Gastrocnemius medialis (tissue), 3 donors: ENCODE results near the genes SUPT4H1 and PPM1E.

DNA sequence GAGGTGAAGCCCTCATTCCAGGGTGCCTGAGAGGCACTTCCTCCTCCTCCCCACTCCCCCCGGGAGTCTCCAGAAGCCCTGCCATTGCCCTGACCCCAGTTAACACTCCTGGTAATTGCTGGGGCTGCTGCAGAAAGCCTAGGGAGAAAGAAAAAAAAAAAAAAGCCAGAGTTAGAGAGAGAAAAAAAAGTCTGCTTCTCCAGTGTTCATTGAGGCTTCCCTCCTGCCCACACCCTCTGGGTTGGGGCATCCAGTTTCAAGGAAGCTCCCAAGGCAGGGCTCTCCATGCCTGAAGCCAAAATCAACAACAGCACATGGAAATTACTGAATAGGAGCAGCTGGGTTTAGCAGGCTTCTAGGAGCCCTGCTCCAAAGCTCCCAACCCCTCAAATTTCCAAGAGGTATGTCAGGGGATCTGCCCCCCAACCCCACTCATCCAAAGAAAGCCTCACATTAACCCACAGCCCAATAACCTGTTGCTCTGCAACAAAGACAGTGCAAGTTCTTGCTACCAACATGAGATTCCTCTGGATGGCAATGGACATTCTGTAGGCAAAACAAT, 27.9 kb downstream of the CUEDC1 start:
- PRO-cap, result no peak
- RAMPAGE, long total RNA, 3 experiments, result no peak in any of the 3 experiments

DNA sequence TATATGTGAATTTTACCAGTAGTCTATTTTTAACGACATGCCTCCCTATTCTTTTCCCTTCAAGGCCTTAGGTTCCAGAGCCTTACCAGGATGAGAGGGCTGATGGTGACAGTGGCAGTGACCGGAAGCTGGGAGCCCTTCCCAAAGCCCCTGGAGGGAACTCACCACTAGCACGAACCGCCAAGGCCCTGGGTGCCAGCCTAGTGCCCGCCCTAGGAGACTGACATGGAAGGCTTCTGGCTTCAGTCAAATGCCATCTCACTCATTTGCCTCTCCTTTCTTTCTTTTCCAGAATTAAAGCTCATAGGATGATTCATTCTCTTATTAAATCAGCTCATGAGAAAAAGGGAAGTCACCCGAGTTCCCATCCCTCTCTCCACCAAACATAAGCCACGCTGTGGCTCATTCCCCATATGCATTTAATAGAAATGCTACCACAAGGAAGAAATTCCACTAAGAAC, 12.1 kb downstream of the CUEDC1 start:
- PRO-cap, result no peak
- RAMPAGE, long total RNA, 3 experiments, result no peak in any of the 3 experiments

DNA sequence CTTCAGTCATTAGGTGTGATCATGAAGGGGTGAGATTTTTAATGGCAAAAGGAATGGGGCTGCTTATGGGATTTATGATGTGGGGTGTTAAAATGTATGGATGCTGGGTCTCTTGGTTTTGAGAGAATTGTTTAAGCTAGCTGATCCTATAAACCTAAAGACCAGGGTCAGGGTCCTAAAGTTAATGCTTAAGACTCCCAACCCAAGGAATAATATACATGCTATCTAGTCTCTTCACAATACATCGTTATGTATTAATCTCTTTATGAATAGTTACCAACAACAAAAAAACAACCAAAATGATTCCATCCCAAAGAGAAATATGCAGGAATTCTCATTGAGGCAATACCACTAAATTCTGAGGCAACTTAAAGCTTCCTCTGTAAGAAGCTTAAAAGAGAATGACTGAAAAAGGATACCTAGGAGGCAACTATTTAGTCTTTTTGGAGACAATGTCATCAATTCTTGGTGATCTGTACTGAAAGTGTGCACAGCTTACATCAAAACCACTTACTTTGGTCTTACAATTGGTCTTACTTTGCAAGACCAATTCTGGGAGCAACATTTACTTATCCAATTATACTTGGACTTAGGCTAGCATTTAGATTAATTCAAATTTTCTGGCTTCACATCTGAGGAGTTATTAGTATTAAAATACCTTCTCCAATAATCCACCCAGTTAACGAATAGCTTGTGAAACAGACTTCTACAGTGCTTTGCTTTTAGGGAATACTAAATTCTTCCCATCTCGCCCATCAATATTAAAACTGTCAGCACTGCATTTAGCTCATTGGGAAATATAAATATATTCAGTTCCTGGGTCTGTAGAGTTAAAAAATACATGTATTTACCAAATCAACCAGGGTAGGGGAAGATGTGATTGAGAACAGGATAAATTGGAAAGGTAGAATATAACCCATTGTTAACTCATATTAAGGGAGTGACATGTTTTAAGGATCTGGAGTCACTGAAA, 8.9 kb upstream of the VEZF1 start:
- PRO-cap, result no peak
- RAMPAGE, long total RNA, 3 experiments, result no peak in any of the 3 experiments

GRCh38 chr17:58002209-58002777, 4.8 kb downstream of the SRSF1 start:
- PRO-cap, result no peak
- RAMPAGE, long total RNA, 3 experiments, result no peak in any of the 3 experiments

- PRO-cap, result no peak
- RAMPAGE, long total RNA, 3 experiments, result no peak in any of the 3 experiments
Measured at GRCh38 chr17:58219842-58220271, 802 bp upstream of the MKS1 start.

DNA sequence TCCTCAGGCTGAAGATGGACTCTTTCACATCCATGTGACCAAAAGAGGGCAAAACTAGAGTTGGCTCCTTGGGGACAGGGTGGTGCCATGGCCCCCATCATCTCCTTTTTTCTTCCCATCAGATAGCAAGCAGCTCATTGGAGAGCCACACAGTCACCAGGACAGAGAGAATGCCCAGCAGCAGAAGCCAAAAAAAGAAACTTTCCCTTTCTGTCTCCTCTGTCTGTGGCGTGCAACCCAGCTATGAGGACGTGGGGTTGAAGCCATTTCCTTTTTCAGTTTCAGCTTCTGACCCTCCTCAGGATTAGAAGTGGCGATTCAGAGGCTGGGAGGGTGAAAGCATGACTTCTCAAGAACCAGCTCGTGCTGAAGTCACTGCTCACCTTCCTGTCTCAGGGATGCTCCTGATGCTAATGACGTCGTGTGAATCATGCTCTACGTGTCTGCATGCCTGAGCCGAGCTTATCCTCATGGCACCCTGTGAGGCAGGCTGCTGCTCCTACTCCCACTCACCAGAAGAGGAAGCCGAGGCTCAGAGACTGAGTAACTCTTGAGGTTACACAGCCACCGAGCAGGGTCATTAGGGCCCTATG, 5.8 kb upstream of the LPO start:
- PRO-cap, result no peak
- RAMPAGE, long total RNA, 3 experiments, result no peak in any of the 3 experiments

- PRO-cap, result no peak
- RAMPAGE, long total RNA, 3 experiments, result no peak in any of the 3 experiments
Measured at GRCh38 chr17:58305191-58305759, 23.3 kb downstream of the TSPOAP1 start.

- PRO-cap, result no peak
- RAMPAGE, long total RNA, 3 experiments, result no peak in any of the 3 experiments
Measured at GRCh38 chr17:58309585-58310345, 18.8 kb downstream of the TSPOAP1 start.

GRCh38 chr17:58322887-58323737, 5.5 kb downstream of the TSPOAP1 start:
- PRO-cap, result no peak
- RAMPAGE, long total RNA, 3 experiments, result no peak in any of the 3 experiments

GRCh38 chr17:58323738-58324294, 4.8 kb downstream of the TSPOAP1 start:
- PRO-cap, result no peak
- RAMPAGE, long total RNA, 3 experiments, result no peak in any of the 3 experiments

- PRO-cap, result bidirectional peak, plus-strand start at chr17:58352495, minus-strand start at chr17:58352201
- RAMPAGE, long total RNA, 3 experiments, result start-site peak on the minus strand in 3 of 3 experiments, at chr17:58352145-58352192 at its widest, 148 to 426 reads per replicate
Measured at GRCh38 chr17:58352052-58352866, at the start of gene SUPT4H1. TSS of gene SUPT4H1 (minus strand) at chr17:58352201.

DNA sequence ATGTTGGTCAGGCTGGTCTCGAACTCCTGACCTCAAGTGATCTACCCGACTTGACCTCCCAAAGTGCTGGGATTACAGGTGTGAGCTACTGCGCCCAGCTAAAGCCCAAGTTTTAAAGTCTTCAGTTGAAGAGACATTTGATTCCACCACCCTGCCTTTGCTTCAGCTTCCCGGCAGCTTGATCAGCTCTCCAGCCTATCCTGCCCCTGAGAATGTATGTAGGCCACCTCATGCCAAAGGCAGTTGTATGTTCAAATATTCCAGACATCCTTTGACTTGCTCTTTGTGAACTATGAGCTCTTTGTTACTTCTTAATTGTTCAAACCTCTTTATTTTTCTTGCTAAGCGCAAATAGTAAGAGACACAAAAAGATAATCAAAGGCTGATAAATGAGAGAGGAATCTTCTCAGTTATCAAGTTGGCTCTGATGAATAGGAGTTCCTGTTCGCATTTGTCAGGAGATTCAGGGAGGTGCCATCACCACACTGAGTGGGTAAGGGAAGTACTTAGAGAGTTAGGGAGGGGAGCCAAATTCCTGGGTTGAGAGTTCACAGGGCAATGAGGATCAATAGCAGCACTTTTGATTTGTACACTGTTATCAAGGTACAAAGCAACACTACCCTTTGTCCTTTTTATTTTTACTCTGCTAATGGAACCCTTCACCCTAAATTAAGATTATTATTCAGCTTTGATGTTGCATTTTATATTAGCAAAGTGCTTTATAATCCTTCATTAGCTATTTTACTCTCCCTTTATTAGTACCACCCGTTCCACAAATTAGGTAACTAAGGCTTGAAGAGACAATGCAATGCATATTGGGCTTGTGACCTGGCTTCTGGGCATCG, 32.0 kb upstream of the SUPT4H1 start:
- PRO-cap, result no peak
- RAMPAGE, long total RNA, 3 experiments, result no peak in any of the 3 experiments

GRCh38 chr17:58509037-58509702, 5.3 kb downstream of the MTMR4 start:
- PRO-cap, result no peak
- RAMPAGE, long total RNA, 3 experiments, result no peak in any of the 3 experiments

- PRO-cap, result no peak
- RAMPAGE, long total RNA, 3 experiments, result no peak in any of the 3 experiments
Measured at GRCh38 chr17:58515775-58516212, 1.4 kb upstream of the MTMR4 start.

DNA sequence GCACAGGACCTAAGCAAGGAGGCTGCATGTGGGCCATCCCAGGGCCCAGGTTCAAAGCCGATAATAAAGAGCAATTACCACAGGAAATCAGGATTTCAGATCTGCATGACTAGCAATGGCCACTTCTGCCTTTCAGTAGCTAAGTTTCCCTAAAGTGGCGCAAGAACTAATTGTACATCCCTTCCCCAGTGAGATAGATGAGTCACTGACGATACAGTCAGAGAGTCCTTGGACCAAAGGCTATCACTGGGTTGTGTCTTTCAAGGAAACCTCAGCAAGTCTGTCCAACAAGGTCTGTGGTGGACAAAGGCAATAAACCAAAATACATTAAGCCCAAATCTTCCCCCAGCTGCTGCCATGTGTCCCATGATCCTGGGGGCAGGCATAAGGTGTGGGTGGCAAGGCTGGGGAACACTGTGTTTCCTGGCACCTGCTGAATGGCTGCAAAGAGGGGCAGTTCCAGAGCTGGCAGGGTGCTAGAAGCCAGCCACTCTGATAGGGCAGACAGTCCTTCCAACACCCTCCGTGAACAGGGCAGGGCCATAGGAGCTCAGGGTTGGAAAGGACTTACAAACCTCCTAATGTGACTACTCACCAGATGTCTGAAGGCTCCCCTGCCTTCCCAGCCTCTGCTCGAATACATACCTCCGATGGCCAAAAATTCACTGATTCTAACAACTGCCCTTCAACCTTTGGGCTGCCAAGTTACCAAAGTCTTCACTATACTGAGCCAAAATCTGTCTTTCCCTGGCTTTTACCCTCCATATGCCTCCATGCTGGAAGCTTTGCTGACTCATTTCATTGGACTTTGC, 9.1 kb downstream of the SEPTIN4 start:
- PRO-cap, result no peak
- RAMPAGE, long total RNA, 3 experiments, result no peak in any of the 3 experiments

DNA sequence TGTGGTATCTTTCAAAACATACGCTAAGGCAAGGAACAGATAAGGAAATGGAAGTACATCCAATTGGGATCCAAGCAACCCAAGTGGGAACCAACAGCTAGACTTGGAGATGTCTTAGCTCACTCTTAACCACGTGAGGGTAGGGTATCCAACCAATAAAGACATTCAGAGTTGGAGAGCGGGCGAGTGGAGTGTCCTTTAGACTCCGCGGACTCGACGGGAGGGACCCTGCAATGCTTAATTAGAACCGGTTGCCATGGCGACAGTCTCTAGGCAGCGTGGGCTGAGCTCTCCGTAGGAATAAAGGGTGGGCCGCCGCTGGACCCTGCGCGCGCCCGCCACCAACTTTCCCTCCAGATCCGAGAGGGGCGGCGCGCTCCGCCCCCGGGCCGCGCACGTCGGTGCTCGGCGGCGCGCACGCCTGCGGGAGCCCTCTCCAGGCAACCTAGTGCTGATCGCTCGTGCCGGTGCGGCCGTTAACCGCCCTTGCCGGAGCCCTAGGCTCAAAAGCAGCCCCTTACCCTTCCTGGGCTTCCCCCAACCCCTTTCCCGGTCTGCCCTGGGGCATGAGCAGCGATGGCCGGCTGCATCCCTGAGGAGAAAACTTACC, at the start of gene PPM1E:
Gene PPM1E, plus strand, starts transcription at position 433 of the 610 bp plus-strand sequence.
- PRO-cap, result no peak
- RAMPAGE, long total RNA, 3 experiments, result no peak in any of the 3 experiments

GRCh38 chr17:58970908-58971468, 135.7 kb downstream of the TRIM37 start:
- PRO-cap, result bidirectional peak, plus-strand start at chr17:58971472, minus-strand start at chr17:58971171
- RAMPAGE, long total RNA, 3 experiments, result no peak in any of the 3 experiments

- PRO-cap, result no peak
- RAMPAGE, long total RNA, 3 experiments, result no peak in any of the 3 experiments
Measured at GRCh38 chr17:59220896-59221695, 785 bp downstream of the GDPD1 start.

DNA sequence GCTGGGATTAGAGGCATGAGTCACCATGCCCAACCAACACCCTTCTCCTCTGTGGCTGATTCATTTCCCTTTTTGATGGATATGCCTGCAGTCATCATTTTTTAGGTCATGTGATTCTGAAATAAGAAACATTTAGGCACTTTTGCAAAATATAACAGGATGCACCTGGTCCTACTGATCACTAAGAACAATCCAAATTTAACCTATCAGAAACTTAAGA, 43.9 kb upstream of the YPEL2 start:
- PRO-cap, result no peak
- RAMPAGE, long total RNA, 3 experiments, result no peak in any of the 3 experiments

- PRO-cap, result no peak
- RAMPAGE, long total RNA, 3 experiments, result no peak in any of the 3 experiments
Measured at GRCh38 chr17:59362153-59362818, 30.8 kb downstream of the YPEL2 start.